ENCODE data around the genes SULT1A1, TUFM, BOLA2 and SULT1A4.

DNA sequence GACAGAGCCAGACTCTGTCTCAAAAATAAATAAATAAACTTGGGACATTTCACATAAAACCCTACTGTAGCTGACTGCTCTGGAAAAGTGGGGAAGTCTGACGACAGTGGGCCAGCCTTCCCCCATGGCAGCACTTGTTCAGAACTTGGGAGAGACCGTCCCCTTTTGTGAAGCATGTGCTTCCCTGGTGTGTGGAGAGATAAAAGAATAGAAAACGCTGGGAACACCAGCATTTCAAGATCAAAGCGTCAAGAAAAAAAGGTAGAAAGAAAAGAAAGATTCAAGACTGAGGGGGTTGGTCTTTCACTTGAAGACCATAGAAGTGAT is 3.1 kb upstream of the NSMCE1 start:
- RRBS = no CpG with 5 or more reads among the region's 4 CpGs

DNA sequence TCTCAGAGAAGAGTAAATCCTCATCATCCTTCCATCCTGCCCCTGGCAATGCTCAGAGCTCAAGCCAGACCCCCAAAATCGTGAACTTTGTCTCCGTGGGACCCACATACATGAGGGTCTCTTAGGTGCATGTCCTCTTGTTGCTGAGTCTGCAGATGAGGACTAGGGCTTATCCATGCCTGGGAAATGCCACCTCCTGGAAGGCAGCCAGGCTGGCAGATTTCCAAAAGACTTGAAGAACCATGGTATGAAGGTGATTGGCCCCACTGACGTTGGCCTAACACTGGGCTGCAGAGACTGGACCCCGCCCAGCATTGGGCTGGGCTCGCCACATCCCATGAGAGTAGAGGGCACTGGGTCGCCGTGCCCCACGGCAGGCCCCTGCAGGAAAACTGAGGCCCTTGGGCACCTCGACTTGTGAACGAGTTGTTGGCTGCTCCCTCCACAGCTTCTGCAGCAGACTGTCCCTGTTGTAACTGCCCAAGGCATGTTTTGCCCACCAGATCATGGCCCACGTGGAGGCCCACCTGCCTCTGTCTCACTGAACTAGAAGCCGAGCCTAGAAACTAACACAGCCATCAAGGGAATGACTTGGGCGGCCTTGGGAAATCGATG is 38.2 kb upstream of the IL21R start:
- RRBS = no CpG with 5 or more reads among the region's 14 CpGs

- RRBS = no CpG with 5 or more reads among the region's 4 CpGs
These were observed 35.6 kb upstream of the IL21R start for GRCh38 chr16:27366348-27366750.

GRCh38 chr16:27407055-27407665 is 5.2 kb downstream of the IL21R start:
- RRBS = no CpG with 5 or more reads among the region's 4 CpGs

GRCh38 chr16:28136647-28137496 is 73.4 kb upstream of the GSG1L start:
- RRBS = no CpG with 5 or more reads among the region's 7 CpGs

GRCh38 chr16:28258348-28258885 is 33.9 kb upstream of the SBK1 start:
- RRBS = no CpG with 5 or more reads among the region's 20 CpGs

GRCh38 chr16:28293663-28294157 is 1.4 kb downstream of the SBK1 start:
- RRBS = no CpG with 5 or more reads among the region's 9 CpGs

DNA sequence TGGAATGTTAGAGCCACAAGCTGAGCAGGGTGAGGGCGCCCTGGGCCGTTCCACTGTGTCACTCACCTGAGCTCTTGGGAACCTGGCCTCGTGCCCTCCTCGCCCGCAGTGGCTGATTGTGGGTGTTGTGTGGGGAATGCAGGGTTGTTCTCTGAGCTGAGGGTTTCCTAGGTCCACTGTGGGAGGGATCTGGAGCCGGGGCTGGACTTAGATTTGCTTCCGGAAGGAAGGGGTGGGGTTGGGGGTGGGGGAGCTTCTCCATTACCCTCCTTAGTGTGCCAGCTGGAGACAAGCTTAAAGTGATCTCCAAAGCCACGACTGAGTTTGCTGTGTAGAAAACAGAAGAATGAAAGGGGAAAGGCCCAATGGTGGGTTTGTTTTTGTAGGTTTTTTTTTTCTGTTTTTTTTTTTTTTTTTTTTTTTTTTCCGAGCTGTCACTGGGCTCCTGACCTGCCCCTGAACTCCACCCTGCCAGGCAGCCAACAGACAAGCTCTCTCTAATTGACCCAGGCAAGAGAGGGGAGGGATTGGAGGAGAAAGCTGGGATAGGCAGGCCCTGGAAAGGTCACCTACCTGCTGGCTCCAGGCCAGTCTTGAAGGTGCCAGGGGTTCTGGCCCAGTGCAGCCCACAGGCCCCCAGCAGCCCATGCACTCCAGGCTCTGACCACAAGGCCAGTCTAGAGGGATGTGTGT is at the start of gene SULT1A1:
Gene SULT1A1 (minus strand): TSS at position 180 of the 693 bp plus-strand sequence.
- RRBS = no CpG with 5 or more reads among the region's 9 CpGs

- RRBS = 3% methylated on average over 12 of the region's 89 CpGs
These were observed at the start of gene TUFM for GRCh38 chr16:28845771-28847002. TUFM (minus strand) TSS chr16:28846348.

- RRBS = no CpG with 5 or more reads among the region's 28 CpGs
These were observed 3.0 kb downstream of the SH2B1 start for GRCh38 chr16:28866358-28867284.

DNA sequence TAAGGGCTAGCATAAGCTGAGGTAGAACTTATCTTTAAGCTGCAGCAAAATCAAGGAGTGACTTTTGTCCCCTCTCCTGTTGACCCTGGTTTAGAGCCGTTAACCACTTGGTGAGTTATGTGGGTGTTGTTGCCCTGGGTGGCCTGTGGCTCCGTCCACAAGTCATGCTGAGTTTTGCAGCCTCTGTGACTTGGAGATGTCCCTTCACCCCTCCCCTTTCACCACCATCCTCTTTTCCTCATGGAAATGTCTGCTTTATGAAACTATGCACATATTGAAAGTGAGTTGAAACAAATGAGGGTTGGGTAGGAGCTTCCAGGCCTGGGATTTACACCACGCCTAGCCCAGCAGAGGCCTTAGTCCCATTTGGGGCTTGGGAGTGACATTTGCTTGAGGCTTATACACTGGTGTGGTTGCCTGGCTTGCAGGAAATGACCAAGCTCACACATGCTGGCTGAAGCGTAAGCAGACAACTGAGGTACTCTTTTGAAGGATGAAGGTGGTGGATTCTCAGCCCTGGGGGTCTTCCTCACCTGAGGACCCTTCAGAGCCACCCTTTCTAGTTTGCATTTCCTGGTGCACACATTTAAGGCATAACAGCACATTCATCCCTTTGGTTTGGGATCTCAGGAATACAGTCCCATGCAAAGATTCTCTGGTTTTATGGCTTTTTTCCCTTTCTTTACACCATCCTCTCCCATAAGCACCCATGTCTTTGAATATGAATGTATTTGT is 10.5 kb upstream of the SPNS1 start:
- RRBS = no CpG with 5 or more reads among the region's 4 CpGs

GRCh38 chr16:29074645-29075685 is 90.1 kb downstream of the LAT start:
- RRBS = 3% methylated on average over 3 of the region's 44 CpGs

GRCh38 chr16:29147690-29148161 is 162.9 kb downstream of the LAT start:
- RRBS = no CpG with 5 or more reads among the region's 11 CpGs

DNA sequence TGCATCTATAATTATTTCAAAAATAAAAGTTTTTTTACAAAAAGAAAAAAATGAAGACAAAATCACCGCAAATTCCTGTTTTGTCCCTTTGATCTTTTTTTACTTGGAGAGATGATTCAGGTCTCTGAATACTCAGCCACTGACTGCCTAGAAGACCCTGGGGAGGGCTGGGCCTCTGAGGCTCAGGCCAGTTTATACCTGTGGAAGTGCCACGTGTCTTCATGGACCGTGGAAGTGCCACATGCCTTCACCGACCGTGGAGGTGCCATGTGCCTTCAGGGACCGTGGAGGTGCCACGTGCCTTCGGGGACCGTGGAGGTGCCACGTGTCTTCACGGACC is 170.6 kb downstream of the LAT start:
- RRBS = no CpG with 5 or more reads among the region's 11 CpGs

DNA sequence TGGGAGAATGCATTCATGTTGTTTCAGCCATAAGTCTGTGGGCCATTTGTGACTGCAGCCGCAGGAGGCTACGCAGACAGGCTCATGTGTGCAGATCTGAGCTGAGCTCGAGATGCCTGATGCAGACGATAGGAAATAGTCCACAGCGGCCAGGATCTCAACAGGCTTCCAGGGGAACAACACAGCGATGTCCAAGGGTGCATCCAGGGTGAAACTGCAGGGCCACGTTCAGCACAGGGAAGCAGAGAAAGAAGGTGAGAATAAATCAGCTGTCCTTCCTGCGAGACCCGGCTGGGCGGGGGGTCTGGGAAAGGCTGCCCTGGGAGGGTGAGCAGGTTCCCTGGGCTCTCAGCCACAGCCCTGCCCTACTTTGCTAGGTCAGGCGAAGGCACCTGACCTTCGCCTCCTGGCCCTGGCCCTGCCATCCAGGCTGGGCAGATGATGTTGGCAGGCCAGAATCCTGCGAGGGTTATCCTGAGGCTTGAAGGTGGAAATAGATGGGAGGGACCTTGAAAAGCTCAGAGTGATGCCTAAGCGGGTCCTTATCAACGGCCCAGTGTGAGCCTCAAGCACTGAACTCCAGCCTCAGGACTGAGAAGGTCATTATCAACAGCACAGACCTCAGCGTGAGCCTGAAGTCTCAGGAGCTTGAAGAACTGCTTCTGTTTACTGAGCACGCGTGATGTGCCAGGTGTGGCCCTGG is 191.2 kb downstream of the LAT start:
- RRBS = no CpG with 5 or more reads among the region's 18 CpGs

DNA sequence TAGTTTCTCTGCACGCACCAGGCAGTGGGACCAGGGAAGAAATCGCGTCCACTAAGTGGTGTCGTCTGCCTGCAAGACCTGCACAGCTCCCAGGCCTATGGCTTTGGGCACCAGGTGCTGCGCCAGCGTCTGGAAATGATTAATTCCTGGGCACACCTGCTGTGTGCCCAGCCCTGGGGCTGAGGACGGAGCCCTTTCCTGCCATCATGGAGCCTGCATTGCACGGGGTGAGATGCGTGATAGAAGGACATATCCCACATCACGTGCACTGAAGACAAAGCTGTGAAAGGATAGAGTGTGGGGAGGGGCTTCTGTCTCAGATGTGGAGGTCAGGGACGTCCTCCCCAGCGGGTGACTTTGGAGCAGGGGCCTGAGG is 178.1 kb downstream of the NPIPB11 start:
- RRBS = no CpG with 5 or more reads among the region's 12 CpGs

DNA sequence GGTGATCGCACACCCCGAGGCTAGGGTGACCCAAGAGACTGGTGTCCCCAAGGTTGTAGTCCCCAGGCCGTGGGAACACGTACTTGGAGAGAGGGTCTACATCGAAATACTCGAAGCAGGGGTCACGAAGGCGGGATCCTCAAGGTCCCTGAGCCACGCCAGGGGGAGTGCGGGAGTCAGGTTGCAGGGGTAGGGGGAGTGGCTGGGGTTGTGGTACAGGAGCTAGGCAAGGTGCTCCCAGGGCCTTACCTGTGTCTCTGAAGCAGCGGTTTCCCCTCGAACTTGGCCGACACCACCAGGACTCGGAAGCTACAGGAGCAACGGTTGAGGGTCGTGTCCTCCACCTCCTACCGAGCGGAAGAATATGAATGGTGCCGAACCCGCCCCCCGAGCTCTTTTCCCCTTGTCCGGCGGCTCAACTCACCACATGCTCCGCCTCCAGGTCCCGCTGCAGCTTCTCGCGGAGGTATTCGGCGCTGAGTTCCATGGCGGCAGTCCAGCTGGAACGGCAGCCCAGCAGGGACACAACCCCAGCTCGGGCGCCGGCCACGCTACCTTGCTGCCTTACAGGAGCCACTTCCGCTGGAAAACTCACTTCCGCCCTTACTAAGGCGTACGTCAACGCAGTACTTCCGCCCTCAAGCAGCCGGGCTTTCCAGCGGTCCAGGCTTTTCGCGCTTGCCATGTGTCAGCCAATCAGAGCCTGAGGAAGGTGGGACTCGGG is at the start of gene BOLA2:
Gene BOLA2 (minus strand): TSS at position 585 of the 724 bp plus-strand sequence.
- RRBS = no CpG with 5 or more reads among the region's 46 CpGs

DNA sequence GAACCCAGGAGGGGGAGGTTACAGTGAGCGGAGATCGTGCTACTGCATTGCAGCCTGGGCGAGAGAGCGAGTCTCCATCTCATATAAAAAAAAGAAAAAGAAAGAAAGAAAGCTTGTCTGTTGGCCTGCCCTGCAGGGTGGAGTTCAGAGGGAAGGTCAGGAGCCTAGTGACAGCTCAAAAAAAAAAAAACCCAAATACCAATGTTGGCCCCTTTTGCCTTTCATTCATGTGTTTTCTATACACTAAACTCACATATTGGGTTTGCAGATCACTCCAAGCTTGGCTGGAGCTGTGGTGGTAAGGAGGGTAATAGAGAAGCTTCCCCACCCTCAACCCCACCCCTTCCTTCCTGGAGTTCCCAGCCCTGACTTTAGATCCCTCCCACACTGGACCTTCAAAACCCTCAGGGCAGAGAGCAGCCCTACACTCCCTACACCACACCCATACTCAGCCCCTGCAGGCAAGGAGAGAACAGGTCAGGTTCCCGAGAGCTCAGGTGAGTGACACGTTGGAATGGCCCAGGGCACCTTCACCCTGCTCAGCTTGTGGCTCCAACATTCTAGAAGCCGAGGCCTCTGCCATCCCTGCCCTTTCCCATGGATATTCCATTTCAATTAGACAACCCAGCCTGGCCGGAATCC is at the start of gene SULT1A4:
Gene SULT1A4 (plus strand): TSS at position 425 of the 642 bp plus-strand sequence.
- RRBS = no CpG with 5 or more reads among the region's 8 CpGs

DNA sequence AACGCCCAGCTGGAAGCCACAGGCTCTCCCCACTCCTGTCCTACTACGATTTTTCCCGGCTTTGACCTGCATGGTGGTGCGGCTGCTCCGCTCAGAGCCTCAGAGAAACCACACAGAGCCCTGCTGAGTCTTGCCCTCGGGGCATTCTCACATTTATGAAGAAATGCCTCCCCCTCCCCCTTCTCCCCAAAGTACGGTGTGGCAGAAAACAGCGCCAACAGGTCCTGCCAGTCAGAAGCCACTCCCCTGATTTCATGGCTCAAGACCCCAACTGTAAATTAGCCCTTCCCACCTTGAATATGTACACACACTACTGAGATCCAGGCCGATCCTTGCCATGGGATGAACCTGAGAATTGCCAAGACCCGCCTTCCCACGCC is 51.5 kb upstream of the SPN start:
- RRBS = no CpG with 5 or more reads among the region's 11 CpGs

DNA sequence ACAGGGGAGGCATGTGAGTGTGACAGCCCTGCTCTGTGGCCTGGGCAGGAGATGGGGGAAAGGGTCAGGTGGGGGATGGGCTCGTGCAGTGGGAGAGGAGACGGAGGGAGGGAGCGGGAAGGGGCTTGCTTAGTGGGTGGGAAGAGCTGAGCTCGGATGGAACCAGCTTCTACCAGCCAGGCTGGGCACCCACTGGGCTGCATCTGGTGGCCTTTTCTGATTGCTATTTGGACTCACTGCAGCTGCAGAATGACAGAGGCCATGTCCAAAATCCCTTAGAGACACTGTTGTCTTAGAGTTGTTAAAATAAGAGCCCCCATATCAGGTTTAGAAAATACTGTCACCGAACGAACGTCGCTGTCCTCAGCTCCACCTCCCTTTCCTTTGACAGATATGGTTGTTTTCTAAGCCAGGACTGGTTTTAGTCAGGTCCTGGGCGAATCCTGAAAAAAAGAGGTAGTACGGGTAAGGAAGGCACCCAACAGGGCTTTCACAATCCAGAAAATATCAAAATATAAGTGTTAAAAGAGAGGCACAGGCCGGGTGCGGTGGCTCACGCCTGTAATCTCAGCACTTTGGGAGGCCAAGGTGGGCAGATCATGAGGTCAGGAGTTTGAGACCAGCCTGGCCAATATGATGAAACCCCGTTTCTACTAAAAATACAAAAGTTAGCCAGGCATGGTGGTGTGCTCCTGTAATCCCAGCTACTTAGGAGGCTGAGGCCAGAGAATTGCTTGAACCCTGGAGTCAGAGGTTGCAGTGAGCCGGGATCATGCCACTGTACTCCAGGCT is 4.1 kb downstream of the SPN start:
- RRBS = no CpG with 5 or more reads among the region's 15 CpGs